Hair follicular keratinocyte (primary cell): ENCODE measurements around a stretch of chr11.

- RAMPAGE, long total RNA: no peak
Measured at GRCh38 chr11:96253929-96254657, 88.9 kb downstream of the MAML2 start.

DNA sequence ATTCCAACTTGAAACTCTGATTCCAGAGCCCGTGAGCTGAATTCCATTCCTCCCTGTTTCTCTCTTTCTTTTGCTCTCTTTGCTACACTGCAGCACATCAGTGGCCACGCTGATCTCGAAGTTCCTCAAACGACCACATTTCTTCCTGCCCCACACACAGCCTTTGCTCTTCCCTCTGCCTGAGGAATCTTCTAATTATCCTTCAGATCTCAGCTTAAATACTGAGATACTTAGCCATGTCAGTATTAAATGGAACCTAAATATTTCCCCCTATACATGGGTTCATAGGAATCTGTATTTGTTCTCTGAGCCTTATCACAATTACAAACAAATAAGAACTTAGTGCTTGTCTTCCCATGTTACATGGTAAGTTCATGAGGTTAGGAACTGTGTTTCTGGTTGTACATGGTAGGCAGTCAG, 86.7 kb downstream of the MAML2 start:
- RAMPAGE, long total RNA: no peak

- RAMPAGE, long total RNA: no peak
Measured at GRCh38 chr11:96294058-96294935, 48.7 kb downstream of the MAML2 start.

GRCh38 chr11:96303788-96304471, 39.1 kb downstream of the MAML2 start:
- RAMPAGE, long total RNA: no peak

DNA sequence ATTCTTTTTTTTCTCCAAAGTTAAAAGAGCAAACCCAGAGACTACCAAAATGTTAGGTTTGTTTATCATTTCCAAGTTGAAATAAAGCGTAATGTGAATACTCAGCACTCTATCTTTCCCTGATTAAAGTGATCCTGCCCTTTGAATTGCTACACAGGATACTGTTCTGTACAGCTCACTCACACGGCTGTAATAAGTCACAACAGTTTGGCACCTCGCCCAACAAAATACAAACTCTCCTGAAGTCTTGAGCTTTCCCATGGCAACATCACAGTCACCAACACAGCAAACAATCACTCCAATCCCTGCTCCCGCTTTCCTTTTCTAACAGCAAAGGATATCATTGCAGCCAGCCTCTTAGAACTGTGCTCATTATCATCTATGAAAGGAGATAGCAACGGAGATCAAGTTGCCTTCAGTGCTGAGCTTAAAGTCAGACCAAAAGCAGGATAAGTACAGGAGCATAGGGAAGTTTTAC, 36.1 kb downstream of the MAML2 start:
- RAMPAGE, long total RNA: no peak

DNA sequence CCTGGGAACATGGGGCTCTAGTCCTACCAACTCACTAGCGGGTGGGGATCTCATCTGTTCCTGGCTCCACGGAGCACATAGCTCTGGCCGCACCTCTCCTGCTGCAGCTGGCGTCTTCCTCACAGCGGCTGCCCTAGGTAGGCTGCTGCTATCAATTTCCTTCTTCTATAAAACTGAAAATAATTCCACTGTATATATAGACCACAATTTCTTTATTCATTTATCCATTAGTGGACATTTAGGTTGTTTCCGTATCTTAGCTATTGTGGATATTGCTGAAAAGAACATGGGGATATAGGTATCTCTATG, 812.1 kb upstream of the CNTN5 start:
- RAMPAGE, long total RNA: no peak

GRCh38 chr11:100774150-100774698, 87.1 kb downstream of the ARHGAP42 start:
- RAMPAGE, long total RNA: no peak

GRCh38 chr11:100776039-100776815, 89.1 kb downstream of the ARHGAP42 start:
- RAMPAGE, long total RNA: no peak

DNA sequence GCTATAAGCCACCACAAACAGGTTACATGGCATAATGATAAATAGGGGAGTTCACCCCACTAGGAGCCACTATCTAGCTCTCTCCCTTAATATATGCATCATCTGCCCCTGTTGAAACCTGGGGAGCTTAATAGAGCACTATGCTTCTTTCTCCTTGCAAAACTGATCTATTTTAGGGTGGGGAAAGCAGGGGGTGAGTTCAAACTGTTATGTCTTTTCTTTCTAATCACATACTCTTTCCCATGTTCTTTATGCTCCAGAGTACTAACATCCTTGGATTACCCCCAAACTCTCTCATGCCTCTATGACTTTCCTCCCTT, 32.7 kb downstream of the PGR start:
- RAMPAGE, long total RNA: no peak

DNA sequence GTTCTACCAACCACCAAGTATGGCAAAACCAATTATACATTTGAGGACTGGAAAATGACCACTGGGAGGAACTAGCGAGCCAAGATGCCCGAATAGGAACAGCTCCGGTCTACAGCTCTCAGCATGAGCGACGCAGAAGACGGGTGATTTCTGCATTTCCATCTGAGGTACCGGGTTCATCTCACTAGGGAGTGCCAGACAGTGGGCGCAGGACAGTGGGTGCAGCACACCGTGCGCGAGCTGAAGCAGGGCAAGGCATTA, 62.5 kb upstream of the CEP126 start:
- RAMPAGE, long total RNA: no peak

- RAMPAGE, long total RNA: no peak
Measured at GRCh38 chr11:102112473-102112947, 2.3 kb downstream of the YAP1 start.

DNA sequence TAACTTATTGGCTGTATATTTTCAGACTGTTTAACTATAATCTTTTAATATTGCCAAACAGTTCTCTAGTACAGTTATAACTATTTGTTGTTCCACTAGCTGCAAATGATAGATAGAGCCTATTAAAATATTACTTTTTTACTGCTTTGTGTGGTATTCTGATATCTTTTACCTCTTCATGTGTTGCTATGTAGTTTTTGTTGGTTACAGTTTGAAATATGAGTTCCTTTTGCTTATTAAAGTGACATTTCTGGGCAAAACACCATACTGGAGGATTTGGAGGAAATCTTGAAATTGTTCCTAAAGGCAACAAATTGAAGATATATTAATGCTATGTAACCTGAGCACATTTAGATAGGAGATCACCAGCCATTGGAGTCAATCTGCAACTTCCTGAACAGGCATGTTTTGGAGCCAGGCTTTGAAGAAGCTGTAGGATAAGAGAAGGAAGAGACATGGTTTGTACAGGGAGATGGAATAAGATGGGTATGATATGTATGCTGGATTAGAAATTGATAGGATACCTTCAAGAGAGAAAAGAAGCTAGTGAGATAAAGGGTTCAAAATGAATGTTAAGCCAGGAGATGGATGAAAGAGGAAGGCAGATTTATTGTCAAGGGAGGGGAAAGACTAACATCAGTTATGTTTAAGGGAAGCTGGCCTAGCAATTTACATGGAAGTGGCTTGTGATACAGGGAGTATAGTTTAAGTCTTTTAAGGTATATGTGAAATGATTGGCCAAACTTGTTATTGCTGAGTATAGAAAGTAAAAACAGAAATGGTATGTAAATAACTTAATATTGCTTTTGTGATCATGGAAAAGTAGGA, 38.8 kb downstream of the YAP1 start:
- RAMPAGE, long total RNA: no peak

DNA sequence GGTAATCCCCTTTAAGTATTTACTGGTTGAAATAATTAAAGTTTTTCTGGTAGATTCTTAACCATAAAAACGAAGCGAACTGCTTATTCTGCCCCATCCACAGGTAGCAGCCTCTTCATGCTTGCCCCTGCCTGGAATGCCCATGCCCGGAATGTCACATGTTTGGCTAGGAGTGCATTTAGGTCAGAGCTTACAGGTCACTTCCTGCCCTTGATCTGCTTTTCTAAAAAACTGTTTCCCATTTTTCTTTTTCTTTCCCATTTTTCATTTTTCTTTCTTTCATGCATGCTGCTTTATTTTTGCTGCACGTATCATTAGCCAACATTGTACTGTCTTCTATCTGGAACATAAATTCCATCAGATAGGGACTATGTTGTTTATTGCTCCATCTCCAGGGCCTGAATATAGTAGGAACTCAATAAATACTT, 69.2 kb downstream of the YAP1 start:
- RAMPAGE, long total RNA: no peak

DNA sequence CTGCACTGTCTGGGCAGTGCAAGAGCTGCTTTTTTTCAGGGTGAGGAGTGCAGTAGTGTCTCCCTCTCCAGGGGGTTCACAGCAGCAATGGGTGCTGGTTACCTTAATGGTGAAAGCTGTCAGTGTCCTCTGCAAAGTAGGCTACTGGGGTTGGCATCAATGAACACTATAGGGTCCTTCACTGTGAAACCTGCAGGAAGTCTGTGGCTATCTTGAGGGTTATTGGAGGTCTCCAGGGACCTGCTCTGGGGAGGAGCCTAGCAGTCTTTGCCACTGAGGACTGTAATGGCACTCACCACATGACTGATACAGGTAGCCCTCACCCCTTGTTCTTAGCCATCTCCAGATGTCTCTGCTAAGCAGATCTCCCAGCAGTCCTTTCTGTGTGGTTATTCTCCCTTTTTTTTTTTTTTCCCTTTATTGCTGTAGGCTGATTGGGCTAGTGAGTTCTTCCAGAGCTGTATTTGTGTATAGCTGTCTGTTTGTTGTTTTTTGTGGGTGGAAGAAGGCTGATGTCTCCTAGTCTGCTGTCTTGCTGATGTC, 14.5 kb downstream of the BIRC2 start:
- RAMPAGE, long total RNA: no peak

DNA sequence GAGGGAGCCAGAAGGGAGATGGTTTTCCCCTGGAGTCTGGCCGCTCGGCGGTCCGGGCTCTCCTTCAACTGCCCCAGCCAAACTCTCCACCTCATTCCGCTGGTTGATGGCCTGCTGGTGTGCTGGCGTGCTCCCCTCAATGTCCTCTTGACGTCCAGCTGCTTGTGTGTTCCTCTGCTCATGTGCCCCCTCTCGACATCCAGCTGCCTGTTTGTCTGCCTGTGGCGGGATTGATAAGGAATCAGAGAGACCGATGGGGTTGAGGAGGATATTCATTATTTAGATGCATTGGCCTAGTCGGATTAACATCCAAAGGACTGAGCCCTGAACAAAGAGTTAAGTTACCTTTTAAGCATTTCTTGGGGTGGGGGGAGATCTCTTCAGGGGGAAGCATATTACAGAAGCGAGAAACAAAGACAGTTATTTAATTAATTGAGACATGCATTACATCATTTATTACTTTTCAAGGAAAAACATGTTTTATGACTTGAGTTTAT, 37.8 kb downstream of the BIRC2 start:
- RAMPAGE, long total RNA: no peak

GRCh38 chr11:102552314-102553019, 21.9 kb upstream of the MMP7 start:
- RAMPAGE, long total RNA: no peak

- RAMPAGE, long total RNA: no peak
Measured at GRCh38 chr11:102807795-102808358, 9.9 kb upstream of the MMP1 start.

GRCh38 chr11:103738628-103739752, 297.4 kb upstream of the DDI1 start:
- RAMPAGE, long total RNA: no peak

DNA sequence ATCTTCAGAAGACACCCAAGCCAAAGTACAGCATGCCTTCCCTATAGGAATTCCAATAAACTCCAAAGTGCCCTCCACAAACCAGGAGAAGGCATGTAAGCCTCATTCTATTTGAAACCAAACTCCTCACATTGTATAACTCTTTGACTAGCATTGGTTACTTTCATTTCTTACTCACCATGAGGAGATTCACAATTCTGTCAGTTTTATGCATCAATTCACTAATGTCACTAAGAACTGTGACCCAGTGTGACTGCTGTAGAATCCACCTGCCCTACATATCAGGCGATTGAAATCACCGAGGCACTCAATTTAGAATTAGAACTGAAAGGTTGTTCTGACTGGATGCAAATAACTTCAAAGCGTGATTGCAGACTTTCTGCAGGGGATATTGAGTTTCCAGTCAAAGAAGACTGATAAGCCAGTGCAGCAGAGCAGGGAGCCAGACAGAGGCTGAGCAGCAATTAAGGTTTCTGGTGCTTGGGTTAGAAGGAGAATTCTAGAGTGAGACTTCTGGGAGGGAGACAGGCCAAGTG, 107.0 kb upstream of the DDI1 start:
- RAMPAGE, long total RNA: no peak

DNA sequence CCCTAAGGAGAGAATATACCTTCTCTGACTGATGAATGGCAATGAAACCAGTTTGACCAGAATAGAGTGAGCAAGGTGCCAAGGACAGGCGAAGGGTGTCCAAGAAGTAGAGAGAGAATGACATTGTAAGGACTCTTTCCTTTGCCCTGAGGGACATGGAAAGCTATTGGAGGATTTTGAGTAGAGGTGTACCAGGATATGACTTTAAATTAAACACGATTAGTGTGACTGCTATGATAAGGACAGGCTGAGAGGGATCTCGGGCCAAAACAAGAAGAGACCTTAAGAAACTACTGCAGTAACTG, 179.9 kb downstream of the MSANTD4 start:
- RAMPAGE, long total RNA: no peak